Neutrophil (primary cell): ENCODE results near the genes TRIM4, MBLAC1, TRAPPC14 and LRCH4.

GRCh38 chr7:99837907-99838386 lies 10.1 kb downstream of the CYP3A43 start:
- PRO-cap: no peak

GRCh38 chr7:99899611-99900157 lies 19.6 kb downstream of the TRIM4 start:
- PRO-cap: no peak

GRCh38 chr7:99902466-99903723 lies 16.4 kb downstream of the TRIM4 start:
- PRO-cap: no peak

GRCh38 chr7:99918778-99919907 lies at the start of gene TRIM4:
TRIM4 (minus strand) TSS chr7:99919530.
- PRO-cap: bidirectional peak, plus-strand start at chr7:99919729, minus-strand start at chr7:99919489

DNA sequence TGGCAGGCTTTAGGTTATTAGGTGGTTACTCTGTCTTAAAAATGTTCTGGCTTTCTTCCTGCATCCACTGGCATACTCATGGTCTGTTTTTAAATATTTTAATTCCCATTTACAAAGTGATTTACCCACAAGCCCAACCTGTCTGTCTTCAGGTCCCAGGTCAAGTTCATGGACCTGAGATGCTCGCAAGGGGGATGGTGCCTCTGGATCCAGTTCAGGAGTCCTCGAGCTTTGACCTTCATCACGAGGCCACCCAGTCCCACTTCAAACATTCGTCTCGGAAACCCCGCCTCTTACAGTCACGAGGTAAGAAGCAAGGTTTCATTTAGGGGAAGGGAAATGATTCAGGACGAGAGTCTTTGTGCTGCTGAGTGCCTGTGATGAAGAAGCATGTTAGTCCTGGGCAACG lies 8.6 kb downstream of the ZKSCAN1 start:
- PRO-cap: no peak

- PRO-cap: no peak
These were observed 391 bp downstream of the TAF6 start for GRCh38 chr7:100118774-100119160.

DNA sequence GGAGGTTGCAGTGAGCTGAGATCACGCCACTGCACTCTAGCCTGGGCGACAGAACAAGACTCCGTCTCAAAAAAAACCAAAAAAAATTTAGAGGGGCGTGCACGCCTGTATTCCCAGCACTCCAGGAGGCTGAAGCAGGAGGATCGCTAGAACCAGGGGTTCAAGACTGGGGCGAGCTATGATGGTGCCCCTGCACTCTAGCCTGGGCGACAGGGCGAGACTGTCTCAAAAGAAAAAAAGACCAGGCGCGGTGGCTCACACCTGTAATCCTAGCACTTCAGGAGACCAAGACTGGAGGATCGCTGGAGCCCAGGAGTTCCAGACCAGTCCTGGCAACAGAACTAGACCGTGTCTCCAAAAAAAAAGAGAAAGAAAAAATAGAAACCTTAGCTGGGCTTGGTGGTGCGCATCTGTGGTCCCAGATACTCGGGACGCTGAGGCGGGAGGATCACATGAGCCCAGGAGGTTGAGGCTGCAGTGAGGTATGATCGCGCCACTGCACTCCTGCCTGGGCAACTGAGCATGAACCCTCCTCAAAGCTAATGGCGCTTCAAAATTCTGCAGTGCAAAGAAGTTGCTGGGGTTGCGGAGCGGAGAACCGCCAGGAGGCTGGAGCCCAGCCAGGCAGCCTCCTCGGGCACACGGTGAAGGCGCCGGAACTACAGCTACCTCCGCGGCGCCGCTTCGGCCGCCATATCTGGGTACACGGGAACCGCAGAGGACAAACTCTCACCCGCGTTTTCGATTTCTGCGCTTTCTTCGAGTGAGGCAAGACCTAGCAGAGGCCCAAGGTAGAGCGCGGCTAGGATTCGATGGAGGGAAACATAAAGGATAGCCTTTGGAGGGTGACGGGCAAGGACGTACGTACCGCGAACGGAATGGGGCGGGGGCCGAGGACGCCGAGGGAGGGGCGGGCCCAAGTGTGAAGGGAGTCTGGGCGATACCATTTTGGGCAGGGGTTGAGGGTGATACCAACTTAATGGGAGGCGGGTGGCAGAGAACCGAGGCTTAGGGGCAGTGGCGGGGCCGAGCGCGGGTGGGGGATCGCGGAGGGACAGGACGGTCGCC lies at the start of gene MBLAC1:
TSS of gene MBLAC1 (plus strand) at position 694 of the 1,068 bp plus-strand sequence.
- PRO-cap: no peak

DNA sequence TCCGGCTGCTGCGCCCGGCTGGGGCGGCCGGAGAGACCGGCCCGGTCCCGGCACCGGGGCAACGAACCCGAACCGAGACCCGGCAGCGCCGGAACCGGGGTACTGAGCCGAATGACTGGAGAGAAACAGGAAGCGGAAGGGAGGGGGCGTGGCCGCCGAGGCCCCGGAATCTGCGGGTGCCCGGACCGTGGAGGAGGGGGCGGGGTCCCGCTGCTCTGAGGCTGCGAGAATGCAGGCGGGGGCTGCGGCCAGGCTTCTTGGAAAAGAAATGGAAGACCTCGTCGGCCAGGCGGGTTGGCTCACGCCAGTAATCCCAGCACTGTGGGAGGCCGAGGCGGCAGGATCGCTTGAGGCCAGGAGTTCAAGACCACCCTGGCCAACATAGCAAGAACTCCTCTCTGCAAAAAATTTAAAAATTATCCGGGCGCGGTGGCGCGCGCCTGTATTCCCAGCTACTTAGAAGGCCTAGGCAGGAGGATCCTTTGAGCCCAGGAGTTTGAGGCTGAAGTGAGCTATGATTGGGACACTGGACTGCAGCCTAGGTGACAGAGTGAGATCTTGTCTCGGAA lies at the start of gene TRAPPC14:
TSS of gene TRAPPC14 (minus strand) at position 134 of the 569 bp plus-strand sequence.
- PRO-cap: bidirectional peak, plus-strand start at position 128 of the sequence, minus-strand start at position 96 of the sequence

DNA sequence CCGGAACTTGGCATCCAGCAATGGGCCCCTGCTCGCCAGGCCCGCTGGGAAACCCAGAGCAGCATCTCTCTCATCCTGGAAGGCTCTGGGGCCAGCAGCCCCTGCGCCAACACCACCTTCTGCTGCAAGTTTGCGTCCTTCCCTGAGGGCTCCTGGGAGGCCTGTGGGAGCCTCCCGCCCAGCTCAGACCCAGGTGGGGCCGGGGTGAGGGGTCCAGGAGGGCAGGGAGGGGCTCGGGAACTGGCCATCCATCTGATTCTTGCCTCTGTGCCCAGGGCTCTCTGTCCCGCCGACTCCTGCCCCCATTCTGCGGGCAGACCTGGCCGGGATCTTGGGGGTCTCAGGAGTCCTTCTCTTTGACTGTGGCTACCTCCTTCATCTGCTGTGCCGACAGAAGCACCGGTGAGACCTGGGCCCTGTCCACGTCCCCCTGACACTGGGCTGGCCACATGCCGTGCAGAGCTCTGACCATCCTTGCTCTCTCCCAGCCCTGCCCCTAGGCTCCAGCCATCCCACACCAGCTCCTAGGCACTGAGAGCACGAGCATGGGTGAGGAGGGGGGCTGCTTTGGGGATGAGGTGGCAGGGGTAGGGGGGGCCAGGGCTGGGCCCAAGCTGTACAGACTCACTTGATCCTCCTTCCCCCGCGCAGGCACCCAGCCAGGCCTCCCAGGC lies 5.1 kb upstream of the PILRB start:
- PRO-cap: no peak

DNA sequence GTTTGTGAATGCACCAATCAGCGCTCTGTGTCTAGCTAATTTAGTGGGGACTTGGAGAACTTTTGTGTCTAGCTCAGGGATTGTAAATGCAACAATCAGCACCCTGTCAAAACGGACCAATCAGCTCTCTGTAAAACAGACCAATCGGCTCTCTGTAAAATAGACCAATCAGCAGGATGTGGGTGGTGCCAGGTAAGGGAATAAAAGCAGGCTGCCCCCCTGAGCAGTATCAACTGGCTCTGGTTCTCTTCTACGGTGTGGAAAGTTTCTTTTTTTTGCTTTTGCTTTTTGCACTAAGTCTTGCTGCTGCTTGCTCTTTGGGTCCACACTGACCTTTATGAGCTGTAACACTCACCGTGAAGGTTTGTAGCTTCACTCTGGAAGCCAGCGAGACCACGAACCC lies 9.2 kb downstream of the PILRA start:
- PRO-cap: no peak

DNA sequence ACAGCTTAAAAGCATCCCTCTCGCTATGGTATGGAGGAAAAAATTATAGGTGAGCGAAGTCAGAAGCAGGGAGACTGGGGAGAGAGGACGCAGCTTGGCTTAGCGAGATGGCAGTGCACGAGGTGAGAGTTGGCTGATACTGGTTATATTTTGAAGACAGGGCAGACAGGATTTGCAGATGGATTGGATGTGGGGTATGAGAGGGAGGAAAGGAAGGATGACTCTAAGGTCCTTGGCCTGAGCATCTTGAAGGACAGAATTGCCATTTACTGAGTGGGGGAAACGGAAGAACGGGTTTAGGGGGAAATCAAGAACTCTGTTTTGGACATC lies 10.6 kb downstream of the PILRA start:
- PRO-cap: no peak

DNA sequence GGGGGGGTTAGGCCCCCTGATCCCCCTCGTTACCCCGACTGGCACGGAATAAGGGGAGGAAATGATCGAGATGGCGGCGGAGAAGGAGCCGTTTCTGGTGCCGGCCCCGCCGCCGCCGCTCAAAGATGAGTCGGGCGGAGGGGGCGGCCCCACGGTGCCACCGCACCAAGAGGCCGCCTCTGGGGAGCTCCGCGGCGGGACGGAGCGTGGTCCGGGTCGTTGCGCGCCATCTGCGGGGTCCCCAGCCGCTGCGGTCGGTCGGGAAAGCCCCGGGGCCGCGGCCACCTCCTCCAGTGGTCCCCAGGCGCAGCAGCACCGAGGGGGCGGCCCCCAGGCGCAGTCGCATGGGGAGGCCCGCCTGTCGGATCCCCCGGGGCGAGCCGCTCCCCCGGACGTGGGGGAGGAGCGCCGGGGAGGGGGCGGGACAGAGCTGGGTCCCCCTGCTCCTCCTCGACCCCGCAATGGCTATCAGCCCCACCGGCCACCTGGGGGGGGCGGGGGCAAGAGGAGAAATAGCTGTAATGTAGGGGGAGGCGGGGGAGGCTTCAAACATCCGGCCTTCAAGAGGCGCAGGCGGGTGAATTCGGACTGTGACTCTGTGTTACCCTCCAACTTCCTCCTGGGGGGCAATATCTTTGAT lies 447 bp downstream of the MEPCE start:
- PRO-cap: bidirectional peak, plus-strand start at position 125 of the sequence, minus-strand start at position 127 of the sequence

DNA sequence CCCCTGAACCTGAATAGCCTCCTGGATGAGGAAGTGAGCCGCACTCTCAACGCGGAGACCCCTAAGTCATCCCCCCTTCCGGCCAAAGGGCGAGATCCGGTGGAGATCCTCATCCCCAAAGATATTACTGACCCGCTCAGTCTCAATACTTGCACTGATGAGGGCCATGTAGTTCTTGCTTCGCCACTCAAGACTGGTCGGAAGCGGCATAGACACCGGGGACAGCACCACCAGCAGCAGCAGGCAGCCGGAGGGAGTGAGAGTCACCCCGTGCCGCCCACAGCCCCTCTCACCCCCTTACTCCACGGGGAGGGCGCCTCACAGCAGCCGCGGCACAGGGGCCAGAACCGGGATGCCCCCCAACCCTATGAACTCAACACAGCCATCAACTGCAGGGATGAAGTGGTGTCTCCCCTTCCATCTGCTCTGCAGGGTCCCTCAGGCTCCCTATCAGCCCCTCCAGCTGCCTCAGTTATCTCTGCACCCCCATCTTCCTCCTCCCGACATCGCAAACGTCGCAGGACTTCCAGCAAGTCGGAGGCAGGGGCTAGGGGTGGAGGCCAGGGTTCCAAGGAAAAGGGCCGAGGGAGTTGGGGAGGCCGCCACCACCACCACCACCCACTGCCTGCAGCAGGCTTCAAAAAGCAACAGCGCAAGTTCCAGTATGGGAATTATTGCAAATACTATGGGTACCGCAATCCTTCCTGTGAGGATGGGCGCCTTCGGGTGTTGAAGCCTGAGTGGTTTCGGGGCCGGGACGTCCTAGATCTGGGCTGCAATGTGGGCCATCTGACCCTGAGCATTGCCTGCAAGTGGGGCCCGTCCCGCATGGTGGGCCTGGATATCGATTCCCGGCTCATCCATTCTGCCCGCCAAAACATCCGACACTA lies 1.2 kb downstream of the MEPCE start:
- PRO-cap: no peak

GRCh38 chr7:100489815-100490309 lies 6.1 kb downstream of the NYAP1 start:
- PRO-cap: no peak

DNA sequence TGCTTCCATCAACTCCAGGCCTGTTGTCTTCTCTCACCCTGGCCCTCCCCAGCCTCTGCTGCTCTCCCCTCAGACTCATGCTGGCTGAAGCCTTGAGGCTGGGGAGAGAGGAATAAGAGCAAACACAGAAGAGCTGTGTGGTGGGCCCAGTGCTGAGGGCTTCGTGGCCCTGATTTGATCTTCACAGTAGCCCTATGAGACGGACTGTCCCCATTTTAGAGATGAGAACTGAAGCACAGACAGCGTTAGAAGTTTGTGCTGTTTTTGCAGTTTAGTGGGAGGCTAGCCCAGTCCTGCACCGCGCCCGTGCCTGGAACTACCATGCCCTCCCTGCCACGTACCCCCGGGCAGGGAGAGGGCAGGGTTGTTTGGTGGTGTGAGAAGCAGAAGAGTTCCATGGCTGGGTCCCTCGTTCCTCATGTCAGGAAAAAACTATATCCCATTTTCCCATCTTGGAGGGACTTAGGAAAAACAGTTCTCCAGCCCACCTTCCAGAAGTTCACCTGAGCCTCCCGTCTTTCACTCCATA lies 10.3 kb downstream of the SAP25 start:
- PRO-cap: no peak

DNA sequence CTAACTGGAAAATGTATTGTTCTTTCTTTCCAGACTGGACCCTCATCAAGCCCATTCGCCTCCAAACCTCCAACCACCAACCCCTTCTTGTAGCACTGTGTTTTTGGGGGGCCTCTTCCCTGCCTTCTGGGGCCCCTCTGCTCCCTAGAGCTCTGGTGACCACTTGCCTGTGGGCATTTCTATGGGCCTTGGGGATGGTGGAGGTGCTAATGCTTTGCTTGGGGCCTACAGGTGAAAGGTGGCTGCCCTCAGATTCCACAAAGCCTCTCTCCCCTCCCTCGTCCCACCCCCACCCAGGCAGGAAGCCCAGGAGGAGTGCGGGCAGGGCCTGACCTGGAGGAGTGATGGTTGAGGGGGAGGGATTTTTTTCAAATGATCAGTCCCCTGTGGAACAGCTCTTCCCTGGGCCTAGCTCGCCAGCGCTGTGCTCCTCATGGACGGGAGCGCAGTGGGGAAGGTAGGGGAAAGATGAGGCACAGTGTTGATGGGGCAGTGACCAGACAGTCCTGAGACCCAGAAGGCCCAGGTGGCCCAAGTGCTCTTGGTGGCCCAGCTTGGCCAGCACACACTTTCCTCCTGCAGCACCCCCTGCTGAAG lies 8.7 kb downstream of the SAP25 start:
- PRO-cap: no peak

DNA sequence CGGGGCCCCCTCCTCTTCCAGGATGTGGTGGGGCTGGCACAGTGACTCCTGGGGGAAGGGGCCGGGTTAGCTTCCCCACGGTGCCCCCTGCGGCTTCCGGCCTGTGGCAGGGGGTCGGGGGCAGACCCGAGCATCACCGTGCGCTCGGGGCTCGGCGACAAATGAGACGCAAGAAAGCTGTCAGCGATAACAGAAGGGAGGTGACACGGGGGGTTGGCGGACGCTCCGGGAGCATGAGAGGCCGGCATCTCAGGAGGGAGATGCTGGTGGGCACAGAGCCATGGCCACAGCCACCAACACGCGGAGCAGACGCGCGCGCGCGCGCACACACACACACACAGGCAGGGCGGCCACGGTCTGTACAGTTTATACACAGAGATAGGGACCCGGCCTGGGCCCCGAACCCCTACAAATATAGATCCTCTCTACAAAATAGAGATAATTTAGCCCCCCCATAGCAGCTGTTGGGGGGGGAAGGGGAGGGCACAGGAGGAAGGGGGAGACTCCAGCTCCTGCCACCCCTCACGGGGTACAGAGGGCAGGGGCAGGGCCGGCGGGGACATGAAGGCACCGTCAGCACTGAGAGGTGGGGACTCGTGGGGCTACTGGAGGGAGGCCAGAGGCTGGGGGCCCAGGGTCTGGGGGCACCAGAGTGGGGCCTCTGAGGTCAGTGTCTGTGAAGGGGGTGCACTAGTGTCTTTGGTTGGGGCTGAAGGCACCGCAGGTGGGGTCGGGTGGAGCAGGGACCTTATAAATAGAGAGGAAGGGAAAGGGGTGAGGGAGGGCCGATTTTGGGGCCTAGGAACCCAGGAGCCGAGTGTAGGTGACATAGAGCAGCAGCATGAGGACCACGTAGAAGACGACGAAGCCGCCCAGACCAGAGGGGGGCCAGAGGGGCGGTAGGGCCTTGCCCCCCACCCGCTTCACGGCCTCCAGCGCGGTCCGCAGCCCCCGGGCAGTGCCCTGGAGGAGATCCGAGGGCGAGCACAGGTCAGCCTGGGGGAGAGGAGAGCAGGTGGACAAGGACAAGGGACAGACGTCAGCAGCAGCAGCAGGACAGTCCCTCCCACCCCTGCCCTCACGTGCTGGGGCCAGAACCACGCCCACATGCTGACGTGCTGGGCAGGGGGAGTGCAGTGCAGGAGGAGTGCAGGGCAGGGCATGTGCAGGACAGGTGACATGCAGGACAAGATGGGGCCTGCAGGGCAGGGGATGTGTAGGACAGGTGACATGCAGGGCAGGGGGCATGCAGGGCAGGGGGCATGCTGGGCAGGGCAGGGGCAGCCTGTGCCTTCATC lies 1.1 kb upstream of the SAP25 start:
- PRO-cap: no peak

- PRO-cap: no peak
These were observed 5.3 kb upstream of the SAP25 start for GRCh38 chr7:100578993-100579482.

- PRO-cap: no peak
These were observed 3.4 kb downstream of the LRCH4 start for GRCh38 chr7:100582335-100583031.

GRCh38 chr7:100586023-100586246 lies at the start of gene LRCH4:
LRCH4 (minus strand) TSS chr7:100586129.
- PRO-cap: unidirectional peak, minus-strand start at chr7:100586129; bidirectional peak, plus-strand start at chr7:100586456, minus-strand start at chr7:100586168